Ishikawa (cell line): ENCODE results near the genes PLXNA4 and EXOC4.

GRCh38 chr7:131506472-131507137 lies 49.8 kb downstream of the PODXL start:
- RRBS: no CpG with 5 or more reads among the region's 21 CpGs

DNA sequence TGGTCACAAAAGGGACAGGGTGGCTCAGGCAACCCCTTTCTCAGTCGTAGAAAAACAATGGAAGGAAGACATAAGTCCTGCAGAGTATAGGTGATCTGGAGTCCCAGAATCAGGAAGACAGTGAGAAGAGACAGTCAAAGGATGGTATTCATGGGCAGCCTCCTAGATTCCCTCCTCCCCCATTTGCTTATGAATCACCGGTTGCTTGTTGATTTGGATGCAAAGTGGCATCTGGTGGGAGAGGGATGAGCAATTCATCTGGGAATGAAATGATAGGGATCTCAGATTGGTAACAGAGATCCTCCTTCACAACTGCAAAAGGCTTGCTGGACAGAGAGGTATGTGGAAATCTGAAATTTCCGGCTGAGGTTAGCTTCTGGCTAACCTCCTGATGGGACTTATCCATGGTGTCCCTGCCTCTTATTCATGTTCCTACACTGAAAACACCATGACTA lies 48.3 kb upstream of the PODXL start:
- RRBS: 94% methylated on average over 1 of the region's 3 CpGs

- RRBS: 1% methylated on average over 4 of the region's 28 CpGs
These were observed 135.6 kb upstream of the PODXL start for GRCh38 chr7:131691970-131692543.

- RRBS: no CpG with 5 or more reads among the region's 2 CpGs
These were observed 372.7 kb upstream of the PODXL start for GRCh38 chr7:131929129-131929612.

- RRBS: 3% methylated on average over 72 of the region's 126 CpGs
These were observed at the start of gene PLXNA4 for GRCh38 chr7:132576088-132577138. Gene PLXNA4 (minus strand): TSS chr7:132576470.

- RRBS: no CpG with 5 or more reads among the region's 7 CpGs
These were observed 182.6 kb upstream of the PLXNA4 start for GRCh38 chr7:132758904-132759319.

DNA sequence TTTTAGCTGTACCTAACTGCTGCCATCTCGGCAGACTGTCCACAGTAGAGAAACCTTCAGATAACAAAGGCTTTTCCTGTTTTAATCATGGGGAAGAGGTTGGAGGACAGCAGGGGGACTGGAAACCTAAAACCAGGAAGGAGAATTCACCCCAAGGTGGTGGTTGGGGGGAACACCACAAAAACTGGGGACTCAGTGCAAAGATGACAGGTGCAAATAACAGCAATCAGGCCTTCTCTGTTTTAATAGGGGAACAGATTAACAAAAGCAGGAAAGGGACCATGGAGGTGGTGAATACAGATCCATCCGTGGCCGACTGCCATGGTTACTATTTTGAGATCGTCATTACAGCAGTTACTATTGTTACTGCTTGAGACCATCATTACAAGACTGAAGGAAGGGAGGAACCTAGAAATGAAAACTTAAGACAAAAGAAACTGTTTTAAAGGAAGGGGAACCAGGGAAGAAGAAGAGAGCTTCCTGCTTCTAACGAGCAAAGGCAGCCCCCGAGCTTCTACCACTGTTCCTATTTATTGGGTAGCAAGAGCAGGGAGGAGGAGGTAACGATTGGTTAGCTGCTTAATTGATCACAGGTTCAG lies 216.6 kb downstream of the CHCHD3 start:
- RRBS: no CpG with 5 or more reads among the region's 7 CpGs

DNA sequence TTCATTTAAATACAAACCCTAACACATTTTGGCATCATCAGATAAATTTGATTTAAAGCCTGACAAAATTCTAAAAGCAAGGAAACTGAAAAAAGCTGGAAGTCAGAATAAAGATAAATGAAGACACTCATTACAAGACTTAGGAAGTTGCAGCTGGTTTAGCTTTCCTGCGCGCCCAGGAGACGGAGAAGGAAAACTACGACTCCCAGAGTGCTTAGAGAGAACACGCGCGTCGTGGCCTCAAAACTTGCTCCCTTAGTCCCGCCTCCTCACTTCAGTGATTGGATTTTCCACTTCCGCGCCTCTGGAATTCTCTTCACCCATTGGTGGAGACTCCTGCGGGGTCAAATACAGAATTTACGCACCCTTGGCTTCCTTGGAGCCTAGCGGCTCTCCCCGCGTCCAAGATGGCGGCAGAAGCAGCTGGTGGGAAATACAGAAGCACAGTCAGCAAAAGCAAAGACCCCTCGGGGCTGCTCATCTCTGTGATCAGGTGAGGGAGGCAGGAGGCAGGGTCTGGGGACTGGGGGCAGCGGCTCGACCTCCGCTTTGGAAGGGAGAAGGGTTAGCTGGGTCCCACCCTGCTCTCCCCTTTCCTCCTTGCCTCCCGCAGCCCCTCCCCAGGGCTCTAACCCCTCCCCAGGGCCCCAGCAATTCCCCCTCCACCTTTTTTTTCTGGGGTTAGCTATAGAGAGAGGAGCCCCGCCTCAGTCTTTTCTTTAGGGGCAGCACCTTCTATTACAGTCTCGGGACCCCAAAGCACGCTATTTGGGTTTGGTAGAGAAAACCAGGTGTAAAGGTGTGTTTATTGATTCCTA lies at the start of gene EXOC4:
Gene EXOC4 (plus strand): TSS at position 384 of the 818 bp plus-strand sequence.
- RRBS: no CpG with 5 or more reads among the region's 25 CpGs

DNA sequence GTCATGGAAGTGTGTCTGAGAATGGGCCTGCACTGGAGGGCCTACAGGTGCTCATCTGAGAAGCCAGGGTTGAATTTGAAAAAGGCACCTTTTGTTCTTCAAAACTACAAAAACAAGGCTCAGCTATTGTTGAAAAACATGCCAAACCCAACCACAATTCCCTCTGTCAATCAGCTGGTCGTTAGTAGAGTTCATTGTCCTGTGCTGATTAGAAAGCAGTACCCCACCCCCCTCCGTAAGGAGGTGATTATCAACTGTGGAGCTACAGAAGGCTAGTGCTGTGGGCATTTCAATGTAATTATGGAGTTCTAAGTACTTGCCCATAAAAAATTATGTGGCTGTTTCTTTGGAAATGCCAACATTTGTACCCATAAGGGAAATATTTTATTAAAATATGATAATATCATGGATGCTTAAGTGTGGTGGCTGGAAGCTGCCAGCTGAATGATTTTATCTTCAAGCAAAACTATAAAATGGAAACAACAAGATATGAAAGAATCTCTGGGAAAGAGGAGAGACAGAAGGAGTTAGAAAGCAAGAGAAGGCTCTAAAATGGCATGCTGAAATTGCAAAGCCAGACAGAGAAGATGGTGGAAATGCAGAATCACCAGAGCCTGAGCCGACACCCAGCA lies 179.6 kb upstream of the LRGUK start:
- RRBS: no CpG with 5 or more reads among the region's 3 CpGs

- RRBS: 84% methylated on average over 3 of the region's 10 CpGs
These were observed 82.2 kb downstream of the LRGUK start for GRCh38 chr7:134209322-134209833.

DNA sequence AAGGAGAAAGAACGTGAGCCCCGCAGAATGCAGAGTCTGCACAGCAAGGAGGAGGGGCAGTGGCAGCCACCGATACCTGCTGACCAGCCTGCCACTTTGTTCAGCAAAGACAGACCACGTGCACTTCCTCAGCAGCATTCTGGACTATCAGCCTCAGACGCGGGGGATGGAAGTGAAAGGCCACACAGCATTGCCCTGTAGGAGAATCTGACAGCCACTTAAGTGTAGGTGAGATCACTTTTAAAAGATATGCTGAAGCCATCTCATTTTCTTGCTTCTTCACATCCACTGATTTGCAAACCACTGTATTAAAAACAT lies 7.2 kb downstream of the AKR1B1 start:
- RRBS: no CpG with 5 or more reads among the region's 6 CpGs

- RRBS: no CpG with 5 or more reads among the region's 7 CpGs
These were observed 740 bp downstream of the AKR1B10 start for GRCh38 chr7:134528015-134528599.

DNA sequence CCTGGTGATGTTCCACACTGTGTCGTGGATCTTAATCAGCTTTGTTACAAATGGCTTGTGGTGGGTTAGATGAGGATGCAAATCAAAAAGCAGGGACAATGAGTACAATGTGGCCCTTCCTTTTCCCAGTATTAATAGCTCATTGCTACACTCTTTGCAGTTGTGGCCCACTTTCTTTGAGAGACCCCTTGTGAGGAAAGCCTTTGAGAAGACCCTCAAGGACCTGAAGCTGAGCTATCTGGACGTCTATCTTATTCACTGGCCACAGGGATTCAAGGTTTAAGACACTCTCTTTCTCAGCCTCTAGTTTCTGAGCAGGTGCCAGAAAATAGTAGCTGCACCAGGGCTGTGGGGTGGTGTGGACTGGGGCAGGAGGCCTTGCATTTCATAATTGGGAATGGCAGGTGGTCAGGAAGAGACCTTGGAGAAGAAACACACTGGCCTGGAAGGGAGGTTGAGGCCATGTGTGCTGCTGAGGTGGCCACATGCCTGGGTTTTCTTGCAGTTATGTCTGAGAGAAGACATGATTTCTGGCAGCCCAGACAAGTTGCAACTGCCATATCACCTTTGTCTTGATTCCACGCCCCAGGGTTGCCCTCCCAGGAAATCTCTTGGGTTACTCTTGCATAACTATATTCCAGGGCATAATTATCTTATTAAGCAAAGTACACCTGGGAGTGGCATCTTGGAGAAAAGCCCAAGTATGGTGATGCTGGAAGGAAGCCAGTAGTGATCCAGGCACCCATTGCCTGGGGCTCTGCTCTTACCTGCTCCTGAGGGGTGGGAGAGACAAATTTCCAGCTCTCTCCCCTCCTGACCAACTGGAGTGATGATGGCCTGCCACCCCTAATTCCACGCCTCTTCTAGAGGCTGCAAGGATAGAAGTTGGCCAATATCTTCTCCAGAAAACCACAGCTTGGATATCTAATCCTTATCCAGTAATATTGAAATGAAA lies 4.7 kb downstream of the AKR1B10 start:
- RRBS: no CpG with 5 or more reads among the region's 4 CpGs

GRCh38 chr7:134564914-134565269 lies 16.0 kb downstream of the AKR1B15 start:
- RRBS: no CpG with 5 or more reads among the region's 8 CpGs

- RRBS: no CpG with 5 or more reads among the region's 6 CpGs
These were observed 13.6 kb downstream of the BPGM start for GRCh38 chr7:134660151-134660684.

DNA sequence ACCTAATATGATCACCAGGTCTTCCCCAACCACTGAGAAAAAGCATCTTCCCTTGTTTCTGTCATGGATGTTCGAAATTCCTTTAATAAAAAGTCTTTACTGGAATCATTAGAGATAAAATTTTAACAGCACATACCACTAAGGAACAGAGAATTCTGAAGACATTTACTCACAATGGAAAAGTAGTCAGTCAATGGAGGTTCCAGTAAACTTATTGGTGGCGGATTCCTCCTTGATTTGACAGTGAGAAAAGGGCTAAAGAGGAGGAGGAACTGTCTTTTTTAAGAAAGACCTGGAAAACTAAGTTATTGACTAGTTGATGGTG lies 46.0 kb downstream of the BPGM start:
- RRBS: no CpG with 5 or more reads among the region's 2 CpGs

DNA sequence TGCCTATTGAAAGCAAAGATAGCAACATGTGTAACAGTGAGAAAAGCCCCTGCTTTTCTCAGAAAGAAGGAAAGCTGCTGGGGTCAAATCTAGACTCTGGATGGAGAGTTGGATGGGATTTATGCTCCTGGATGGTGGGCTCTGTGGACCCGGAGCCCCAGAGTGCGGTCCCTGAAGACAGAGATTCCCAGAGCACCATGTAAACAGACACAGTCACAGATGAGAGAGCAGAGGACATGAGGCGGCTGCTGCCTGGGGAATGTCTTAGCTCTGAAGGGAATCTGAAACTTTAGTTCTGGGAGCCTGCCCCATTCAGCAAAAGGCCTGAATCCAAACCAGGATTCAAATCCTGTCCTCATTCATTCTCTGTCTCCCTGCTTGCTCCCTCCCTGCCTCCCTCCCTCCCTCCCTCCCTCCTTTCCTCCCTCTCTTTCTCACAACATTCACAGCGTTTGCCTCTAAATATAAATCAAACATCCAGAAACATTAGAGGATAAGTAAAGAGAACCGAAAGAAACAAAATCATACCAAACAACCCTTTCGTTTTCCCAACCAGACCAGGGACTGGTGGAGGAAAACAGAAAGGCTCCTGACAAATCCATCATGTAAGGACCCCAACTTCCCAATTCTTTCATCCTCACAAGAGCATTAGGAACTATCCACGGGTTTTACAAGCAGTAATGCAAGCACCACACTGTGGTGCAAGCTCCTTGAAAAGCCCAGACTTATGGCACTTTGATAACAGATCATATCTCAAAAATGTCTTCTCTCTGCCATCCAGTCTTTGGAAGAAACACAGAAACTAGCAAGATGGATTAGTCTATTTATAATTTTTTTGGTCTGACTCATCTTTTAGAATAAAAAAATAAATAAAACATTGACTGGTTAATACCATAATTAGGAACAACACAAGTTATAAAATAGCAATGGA lies 49.4 kb upstream of the CALD1 start:
- RRBS: no CpG with 5 or more reads among the region's 7 CpGs

DNA sequence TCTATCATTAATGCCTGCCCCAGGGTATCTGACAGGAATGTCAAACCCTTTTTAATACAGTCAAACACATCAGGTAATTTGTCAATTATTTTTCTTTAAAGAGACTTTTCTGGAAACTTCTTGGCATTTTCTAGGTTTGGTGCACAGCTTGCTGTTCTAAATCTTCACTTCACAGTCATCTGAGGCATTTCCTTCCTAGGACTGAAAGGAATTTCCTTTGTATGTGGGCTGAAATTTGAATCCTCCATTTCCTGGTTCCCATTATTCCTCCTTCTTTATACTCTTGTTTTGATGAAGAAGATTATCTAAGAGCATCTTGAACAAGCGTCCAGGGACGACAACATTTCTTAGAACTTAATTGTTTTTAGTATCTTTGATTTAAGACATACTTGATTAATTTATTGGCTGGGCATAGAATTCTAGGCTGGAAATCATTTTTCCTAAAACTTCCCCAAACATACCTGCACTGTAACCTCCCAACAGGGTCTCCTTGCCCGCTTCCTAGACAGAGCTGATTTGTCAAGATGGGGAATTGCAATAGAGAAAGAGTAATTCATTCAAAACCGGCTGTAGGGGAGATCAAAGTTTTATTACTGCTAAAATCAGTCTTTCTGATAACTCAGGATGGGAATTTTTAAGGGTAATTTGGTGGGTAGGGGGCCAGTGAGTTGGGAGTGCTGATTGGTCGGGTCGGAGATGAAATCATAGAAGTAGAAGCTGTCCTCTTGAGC lies 25.1 kb downstream of the CALD1 start:
- RRBS: no CpG with 5 or more reads among the region's 6 CpGs

DNA sequence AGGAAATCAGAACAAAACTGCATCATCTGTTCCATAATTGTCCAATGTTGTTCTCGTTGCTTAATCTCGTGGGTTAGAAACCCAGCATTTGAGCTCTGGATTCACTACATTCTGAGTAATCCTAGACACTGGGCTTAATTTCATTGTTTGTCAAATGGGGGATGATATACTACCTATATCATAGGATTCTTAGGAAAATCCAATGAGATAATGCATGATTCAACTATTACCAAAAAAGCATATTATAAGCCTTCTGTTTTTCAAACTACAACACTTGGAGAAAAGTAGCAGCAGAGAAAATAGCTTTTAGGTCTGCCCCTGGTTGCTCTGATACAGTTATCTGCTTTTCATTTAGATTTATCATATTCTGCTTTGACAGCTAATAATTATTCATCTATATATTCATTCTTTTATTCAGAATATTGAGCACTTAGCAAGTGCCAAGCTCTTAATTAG lies 49.1 kb downstream of the CALD1 start:
- RRBS: no CpG with 5 or more reads among the region's 2 CpGs